ENCODE results near the genes PHAX and CTXN3.

DNA sequence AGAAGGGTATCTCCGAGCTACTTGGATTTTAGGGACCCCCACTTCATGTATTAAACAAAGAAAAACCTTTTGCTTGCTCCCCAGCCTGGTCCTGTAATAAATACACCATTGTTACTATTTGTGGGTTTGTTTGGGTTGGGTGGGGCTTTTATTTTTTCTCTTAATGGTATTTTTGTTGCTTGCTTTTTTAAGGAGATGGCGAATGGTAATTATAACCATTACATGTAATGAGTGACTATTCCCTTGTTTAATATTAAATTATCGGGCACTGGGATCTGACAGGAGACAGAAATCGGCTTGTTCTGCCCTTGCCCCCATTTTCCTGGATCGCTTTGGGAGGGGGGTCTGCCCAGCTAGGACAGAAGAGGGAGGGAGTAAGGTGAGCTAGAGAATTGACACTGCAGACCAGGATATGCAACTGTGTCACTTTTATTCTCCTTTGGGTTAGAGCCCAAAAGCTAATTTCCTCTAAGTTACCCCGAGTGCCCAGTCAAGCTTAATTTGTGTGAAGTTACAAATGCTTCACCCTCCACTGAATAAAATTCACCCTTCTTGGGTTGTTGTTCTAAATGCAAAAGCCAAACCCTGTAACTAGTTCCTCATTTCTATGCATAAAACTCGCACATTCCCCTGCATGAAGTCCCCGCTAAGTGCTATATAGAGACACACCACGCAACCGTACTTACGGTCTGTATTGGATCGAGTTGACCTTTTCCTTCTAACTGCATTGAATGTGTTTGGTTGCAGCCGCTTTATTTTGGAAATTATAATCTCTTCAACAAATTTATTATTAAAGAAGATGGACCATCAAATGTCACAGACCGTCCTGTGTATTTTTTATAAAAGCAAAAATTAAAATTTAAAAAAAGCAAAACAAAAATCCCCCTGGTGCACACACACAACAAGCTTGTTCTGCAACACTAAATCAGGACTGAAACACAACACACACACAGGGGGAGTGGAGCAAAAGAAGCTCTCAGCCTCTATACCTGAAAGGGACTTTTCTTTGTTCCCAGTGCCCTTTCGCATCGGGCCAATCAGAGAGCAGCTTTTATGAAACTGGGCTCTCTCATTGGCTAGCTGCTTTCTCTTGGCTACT lies 1.8 kb upstream of the ZNF608 start:
- PRO-cap, 3 experiments = peak in 3 of 3 experiments; most common minus-strand start position 726 of the sequence (in 1)
- RAMPAGE, long total RNA = start-site peak on the minus strand centred at position 730 of the sequence, 439 bp wide, 71 and 68 reads in 2 replicates

DNA sequence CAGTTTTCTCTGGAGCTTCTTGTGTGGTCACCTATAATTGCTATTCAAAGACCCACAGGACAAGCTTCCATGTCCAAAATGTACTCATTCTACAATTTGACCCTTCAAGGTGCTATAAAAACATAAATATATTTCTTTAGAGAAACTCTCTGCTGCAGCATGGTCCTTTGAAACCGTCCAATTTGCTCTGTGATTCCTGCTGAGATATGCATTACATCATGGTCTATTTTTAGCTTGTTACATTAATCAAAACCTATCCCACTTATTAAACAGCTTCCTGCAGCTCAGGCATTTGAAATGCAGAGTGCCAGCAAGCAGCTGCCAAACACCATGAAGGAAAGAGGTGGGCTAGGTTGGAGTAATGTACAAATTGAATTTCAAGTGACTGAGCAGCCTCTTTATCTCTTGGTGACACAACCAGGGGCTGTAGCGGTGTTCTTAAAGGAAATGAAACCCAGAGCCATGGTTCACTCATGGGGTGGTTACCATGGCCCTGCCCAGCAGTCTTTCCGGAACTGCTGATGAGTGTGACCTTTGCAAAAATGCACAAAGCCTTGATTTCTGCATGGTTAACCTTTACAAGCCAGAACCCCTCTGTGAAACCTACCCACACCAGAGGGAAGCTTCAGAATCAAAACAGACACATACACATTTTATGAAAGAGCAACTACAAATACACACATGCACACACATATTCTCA lies 155.7 kb upstream of the ZNF608 start:
- PRO-cap, 3 experiments = no peak in any of the 3 experiments
- RAMPAGE, long total RNA = no peak

GRCh38 chr5:124979116-124979622 lies 232.7 kb upstream of the ZNF608 start:
- PRO-cap, 3 experiments = no peak in any of the 3 experiments
- RAMPAGE, long total RNA = no peak

DNA sequence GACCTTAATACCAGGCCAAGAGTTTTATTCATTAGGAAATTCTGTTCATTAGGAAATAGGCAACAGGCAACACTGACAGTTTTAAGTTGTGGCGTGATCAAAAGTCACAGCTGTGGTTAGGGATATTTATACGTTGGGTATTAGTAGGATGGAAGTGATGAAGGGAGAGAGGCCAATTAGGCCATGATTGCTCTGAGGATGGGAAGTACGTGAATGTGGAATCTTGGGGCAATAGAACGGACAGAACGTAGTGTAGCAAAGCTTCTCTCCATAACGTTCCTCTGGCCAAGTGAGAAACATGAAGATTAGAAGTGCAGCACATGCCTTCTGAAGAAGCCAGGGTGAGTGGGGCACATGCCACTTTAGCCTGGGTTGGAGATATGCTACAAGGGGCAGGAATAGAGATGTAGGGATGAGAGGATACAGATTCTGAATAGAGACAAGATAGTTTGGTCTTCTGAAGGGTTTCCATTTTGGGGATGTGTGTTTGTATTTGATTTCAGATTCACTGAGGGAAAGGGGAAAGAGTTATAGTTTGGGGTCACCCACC lies 290.2 kb upstream of the ZNF608 start:
- PRO-cap, 3 experiments = no peak in any of the 3 experiments
- RAMPAGE, long total RNA = no peak

GRCh38 chr5:125484491-125485012 lies 738.1 kb upstream of the ZNF608 start:
- PRO-cap, 3 experiments = no peak in any of the 3 experiments
- RAMPAGE, long total RNA = no peak

- PRO-cap, 3 experiments = no peak in any of the 3 experiments
- RAMPAGE, long total RNA = no peak
Measured at GRCh38 chr5:126043994-126044699, 379.1 kb upstream of the GRAMD2B start.

DNA sequence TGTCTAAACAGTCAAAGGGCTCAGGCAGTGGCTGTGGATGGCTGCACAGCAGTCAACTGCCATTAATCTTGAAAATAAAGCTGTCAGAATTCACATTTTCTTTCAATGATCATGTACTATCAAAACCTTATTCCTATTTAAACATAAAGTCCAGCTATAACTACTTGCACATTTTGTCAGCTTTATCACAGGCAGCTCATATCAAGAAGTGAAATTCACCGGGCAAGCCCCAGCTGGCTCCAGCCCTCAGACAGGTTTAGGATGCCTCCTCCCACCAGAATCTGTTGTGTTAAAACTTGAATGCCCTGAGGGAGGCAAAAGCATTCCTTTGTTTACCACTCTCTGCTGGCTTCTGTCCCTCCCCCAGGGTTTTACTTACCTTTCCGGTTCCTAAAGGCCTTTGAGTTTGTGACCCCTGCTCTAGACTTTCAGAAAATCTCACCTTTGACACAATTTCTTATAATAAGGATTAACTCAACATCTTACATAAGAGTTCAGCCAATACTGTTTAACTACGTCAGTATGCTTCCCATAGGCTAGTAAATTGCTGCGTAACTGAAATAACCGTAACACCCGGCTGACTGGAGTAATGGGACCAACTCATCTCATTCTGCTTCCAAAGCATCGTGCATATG lies 54.8 kb upstream of the GRAMD2B start:
- PRO-cap, 3 experiments = no peak in any of the 3 experiments
- RAMPAGE, long total RNA = no peak

GRCh38 chr5:126373227-126374373 lies 49.6 kb upstream of the GRAMD2B start:
- PRO-cap, 3 experiments = no peak in any of the 3 experiments
- RAMPAGE, long total RNA = no peak

- PRO-cap, 3 experiments = no peak in any of the 3 experiments
- RAMPAGE, long total RNA = no peak
Measured at GRCh38 chr5:126404303-126404736, 18.9 kb upstream of the GRAMD2B start.

DNA sequence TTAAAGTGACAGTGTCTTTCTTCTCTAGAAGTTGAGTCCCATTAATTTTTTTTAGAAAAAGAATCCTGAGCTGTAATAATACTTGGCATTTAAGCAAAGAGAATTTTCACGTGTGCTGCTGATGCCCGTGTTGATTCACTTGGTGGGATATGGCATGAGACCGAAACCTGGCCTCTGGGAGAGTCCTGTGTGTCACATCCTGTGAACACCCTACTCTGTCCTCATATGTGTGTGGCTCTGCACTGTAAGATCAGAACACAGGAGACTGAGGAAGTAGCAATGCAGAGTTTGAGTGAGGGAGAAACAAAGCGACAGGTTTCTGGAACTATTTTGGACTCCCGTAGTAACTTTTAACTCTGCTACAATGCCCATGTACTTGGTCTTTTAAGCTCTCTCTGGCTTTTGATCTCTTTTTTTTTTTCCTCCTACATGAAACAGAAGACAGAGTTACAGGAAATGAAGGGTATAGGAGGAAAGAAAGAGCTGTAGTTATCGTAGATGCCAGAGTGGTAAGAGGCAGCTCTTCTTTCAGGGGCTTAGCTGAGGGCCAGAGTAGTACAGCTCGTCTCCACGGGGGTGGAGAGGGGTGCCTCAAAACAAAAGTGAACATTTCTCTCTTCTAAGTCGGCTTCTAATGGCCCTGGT lies 26.6 kb downstream of the GRAMD2B start:
- PRO-cap, 3 experiments = peak in 2 of 3 experiments; most common plus-strand start position 253 of the sequence (in 2)
- RAMPAGE, long total RNA = no peak

DNA sequence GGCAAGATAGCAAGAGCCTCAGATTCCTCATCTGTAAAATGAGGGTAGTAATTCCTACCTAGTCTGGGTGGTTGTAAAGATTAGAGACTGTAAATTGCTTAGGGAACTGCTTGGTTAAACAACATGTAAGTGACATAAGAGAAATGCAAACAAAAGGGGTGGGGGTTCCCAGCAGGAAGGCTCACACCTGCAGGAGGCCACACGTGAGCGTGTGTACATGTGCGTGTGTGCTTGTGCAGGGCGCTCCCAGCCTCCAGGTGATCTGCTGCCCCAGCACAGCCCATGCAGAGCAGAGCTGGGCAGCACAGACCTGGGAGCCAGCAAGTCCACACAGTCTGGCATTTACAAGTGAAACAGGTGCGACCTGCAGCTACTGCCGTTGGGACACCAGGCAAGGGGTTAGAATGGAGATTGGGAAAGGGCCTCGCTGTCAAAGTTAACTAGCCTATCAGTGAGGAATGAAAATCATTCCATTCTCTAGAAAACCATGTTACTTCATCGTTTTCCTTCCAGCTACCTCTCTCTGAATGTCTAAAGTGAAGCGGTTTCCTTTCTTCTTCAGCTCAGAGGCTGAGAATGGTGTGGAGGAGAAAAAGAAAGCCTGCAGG lies 41.8 kb downstream of the GRAMD2B start:
- PRO-cap, 3 experiments = no peak in any of the 3 experiments
- RAMPAGE, long total RNA = no peak

GRCh38 chr5:126519036-126519547 lies 75.9 kb downstream of the ALDH7A1 start:
- PRO-cap, 3 experiments = no peak in any of the 3 experiments
- RAMPAGE, long total RNA = no peak

- PRO-cap, 3 experiments = no peak in any of the 3 experiments
- RAMPAGE, long total RNA = no peak
Measured at GRCh38 chr5:126538966-126539558, 56.0 kb downstream of the ALDH7A1 start.

DNA sequence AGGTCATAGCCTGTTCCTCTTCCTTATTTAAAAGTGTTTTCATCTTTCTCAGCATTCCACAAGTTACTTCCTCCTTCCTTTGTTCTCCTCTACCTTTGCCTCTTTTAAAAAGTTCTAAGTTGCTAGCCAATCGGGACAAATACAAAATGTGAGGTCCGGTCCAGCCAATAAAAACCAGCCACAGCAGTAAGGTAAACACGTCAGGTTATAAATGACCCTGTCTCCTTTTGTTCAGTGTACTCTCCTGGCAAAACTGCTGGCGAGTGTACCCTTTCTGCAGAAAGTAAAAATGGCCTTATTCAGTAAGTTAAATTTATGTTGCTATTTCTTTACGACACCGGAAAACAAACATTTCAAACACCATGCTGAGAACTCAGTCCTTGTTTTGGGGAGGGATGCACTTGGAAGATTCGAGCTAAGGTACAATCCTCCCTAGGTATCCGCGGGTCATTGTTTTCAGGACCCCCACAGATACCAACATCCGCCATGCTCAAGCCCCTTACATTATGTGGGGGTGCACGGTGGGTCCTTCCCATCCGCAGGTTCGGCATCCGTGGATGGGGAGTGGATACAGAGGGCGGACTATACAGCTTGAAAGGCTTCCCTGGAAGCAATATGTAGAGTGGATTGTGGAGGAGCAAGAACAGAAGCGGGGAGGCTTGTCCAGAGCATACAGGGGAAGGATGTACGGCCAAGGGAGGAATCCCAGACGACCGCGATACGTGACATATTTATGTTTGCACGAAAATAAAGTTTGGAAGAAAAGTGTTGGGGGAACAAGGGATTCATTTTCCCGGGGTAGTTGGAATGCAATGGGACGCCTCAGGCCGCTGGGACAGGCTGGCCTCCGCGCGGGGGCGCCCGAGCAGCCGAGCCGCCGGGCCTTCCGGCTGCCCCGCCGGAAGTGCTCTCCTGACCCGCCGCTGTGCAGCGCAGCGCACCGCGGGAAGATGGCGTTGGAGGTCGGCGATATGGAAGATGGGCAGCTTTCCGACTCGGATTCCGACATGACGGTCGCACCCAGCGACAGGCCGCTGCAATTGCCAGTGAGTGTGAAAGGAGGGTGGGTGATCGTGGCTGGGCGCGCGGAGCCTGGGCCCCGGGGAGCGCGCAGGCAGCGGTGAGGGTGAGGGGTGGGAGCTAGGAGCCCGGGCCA lies at the start of gene PHAX:
Gene PHAX (plus strand): TSS at position 935 of the 1,156 bp plus-strand sequence.
- PRO-cap, 3 experiments = peak in 3 of 3 experiments; most common plus-strand start position 935 of the sequence (in 2); most common minus-strand start position 842 of the sequence (in 1)
- RAMPAGE, long total RNA = start-site peak on the plus strand centred at position 938 of the sequence, 32 bp wide, 1,882 and 2,839 reads in 2 replicates

GRCh38 chr5:126813910-126814336 lies 37.0 kb downstream of the LMNB1 start:
- PRO-cap, 3 experiments = no peak in any of the 3 experiments
- RAMPAGE, long total RNA = no peak

DNA sequence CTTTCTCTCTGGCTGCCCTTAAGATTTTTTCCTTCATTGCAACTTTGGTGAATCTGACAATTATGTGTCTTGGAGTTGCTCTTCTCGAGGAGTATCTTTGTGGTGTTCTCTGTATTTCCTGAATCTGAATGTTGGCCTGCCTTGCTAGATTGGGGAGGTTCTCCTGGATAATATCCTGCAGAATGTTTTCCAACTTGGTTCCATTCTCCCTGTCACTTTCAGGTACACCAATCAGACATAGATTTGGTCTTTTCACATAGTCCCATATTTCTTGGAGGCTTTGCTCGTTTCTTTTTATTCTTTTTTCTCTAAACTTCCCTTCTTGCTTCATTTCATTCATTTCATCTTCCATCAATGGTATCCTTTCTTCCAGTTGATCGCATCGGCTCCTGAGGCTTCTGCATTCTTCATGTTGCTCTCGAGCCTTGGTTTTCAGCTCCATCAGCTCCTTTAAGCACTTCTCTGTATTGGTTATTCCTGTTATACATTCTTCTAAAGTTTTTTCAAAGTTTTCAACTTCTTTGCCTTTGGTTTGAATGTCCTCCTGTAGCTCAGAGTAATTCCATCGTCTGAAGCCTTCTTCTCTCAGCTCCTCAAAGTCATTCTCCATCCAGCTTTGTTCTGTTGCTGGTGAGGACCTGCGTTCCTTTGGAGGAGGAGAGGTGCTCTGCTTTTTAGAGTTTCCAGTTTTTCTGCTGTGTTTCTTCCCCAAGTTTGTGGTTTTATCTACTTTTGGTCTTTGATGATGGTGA lies 122.0 kb downstream of the MARCHF3 start:
- PRO-cap, 3 experiments = no peak in any of the 3 experiments
- RAMPAGE, long total RNA = no peak

DNA sequence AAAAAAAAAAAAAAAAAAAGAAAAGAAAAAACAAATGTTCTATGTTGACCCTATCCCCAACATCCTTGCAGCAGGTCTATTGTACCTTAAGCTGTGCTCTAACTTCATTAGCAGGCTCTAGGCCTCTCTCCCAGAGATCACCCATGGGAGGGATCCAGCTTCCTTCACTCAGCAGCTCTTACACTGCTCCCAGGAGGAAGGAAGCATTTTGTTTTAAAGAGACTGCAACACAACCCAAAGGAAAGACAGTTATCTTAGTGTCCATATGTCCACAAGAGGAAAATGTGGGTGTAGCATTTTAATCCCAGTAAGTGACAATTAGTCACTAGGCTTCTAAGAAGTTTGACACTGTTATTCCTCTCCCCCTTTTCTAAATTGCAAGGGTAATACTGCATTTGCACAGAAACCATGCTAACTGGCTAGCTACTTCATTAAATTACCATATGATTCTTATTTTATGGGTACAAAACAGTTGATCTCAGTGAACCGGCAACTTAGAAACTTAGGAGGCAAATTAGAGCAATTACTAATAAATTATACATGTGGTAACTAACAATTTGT lies 58.8 kb downstream of the MARCHF3 start:
- PRO-cap, 3 experiments = no peak in any of the 3 experiments
- RAMPAGE, long total RNA = no peak

GRCh38 chr5:127648907-127649396 lies at the start of gene CTXN3:
Gene CTXN3 (plus strand): TSS chr5:127649082.
- PRO-cap, 3 experiments = no peak in any of the 3 experiments
- RAMPAGE, long total RNA = start-site peak on the plus strand at chr5:127649024-127649105, 31 and 19 reads in 2 replicates

GRCh38 chr5:127659913-127660481 lies 11.1 kb downstream of the CTXN3 start:
- PRO-cap, 3 experiments = no peak in any of the 3 experiments
- RAMPAGE, long total RNA = no peak

DNA sequence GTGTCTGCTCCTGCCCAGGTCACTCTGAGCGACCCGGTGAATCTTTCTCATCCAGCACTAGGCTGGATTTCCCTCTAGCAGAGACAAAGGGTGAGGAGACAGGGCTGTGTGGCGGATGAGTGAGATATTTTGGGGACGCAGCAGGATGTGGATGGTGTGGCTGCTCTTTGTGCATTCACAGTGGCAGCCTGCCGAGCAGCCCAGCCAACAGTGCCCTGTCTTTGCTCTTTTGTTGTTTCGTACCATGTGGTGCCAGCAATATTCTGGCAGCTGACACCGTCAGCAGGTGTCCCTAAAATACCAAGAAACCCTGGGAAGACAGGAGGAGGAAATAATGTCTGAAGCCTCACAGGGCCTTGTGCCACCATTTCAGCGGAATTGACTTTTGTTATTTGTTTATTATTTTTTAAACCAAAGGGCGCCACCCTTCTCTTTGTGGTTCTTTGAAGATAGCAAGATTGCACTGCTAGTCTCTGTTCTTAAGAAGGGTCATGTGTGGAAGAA lies 141.4 kb downstream of the CCDC192 start:
- PRO-cap, 3 experiments = no peak in any of the 3 experiments
- RAMPAGE, long total RNA = no peak

Data from cerebellum (tissue), 5 donors.